ENCODE measurements around the gene SRSF11.

DNA sequence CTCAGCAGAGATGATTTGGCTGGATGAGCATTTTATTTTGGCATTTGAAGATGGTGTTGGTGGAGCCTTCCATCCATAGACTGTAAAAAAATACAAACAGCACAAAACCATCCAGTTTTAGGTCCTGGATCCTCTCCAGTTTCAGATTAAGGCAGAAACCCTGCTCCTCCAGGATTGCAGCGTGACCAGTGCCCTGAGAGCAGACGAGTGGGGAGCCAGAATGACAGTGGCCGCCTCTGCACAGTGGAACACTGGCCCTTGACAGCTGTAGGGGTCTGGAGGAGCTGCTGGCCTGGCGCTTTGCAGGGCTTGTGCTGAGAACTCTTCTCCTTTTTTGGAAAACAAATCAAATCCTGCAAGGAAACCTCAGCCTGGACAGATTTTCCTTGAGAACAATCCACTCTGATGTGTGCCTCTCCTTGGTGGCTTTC is 72.1 kb upstream of the GADD45A start:
- PRO-cap, result no peak
- RAMPAGE, long total RNA, 2 experiments, result no peak in any of the 2 experiments

- PRO-cap, result no peak
- RAMPAGE, long total RNA, 2 experiments, result no peak in any of the 2 experiments
These were observed 66.3 kb upstream of the GADD45A start for GRCh38 chr1:67618510-67619199.

DNA sequence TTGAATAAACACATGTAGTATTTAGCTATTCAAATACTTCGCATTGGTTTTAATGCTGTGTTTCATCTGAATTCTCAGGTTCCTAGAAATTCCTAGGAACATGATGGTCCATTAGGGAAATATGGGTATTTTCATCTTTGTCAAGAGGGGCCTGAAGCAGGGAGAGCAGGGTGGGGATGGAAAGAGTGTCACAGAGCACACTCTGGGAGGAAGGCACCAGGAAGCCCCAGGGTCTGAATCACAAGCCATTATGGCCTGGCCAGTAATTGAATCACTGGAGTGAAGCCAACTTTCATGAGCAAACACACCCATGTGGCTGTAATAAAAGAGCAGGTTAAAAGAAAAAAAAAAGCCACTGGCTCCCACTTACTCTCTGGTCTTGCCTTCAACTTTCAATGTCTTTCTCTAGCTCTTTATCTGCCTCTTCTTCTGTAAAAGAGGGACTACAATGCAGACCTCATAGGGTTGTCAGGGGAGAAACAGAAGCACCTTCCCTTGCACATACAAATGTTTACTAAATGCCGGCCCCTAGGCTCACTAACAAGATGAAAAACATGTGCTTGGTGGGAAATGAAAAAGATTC is 28.4 kb downstream of the GADD45A start:
- PRO-cap, result no peak
- RAMPAGE, long total RNA, 2 experiments, result no peak in any of the 2 experiments

- PRO-cap, result unidirectional peak, plus-strand start at chr1:67723920
- RAMPAGE, long total RNA, 2 experiments, result no peak in any of the 2 experiments
These were observed 38.6 kb downstream of the GADD45A start for GRCh38 chr1:67723472-67724133.

GRCh38 chr1:67753657-67754652 is 69.0 kb downstream of the GADD45A start:
- PRO-cap, result no peak
- RAMPAGE, long total RNA, 2 experiments, result no peak in any of the 2 experiments

GRCh38 chr1:67831748-67832680 is 1.3 kb downstream of the GNG12 start:
- PRO-cap, result bidirectional peak, plus-strand start at chr1:67832006, minus-strand start at chr1:67831921; bidirectional peak, plus-strand start at chr1:67832342, minus-strand start at chr1:67832135
- RAMPAGE, long total RNA, 2 experiments, result start-site peak on the plus strand in 2 of 2 experiments, at chr1:67832202-67832295 at its widest, 7 to 14 reads per replicate; start-site peak on the minus strand in 1 of 2 experiments, at chr1:67832093-67832137 at its widest, 16 reads per replicate

DNA sequence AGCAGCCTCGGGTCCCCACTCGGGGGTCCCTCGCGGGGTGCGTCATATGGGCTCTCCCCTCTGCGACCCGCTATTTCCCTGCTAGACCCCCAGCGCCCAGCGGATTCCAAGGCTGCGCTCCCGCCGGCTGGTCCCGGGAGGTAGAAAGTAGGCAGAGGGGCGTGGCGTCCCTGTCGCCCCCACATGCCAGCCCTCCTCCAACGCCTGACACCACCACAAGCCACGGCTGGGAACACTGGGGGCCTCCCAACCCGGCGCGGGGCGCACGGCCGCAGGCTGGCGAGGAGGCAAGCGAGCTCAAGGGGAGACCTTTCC is 629 bp downstream of the GNG12 start:
- PRO-cap, result bidirectional peak, plus-strand start at position 218 of the sequence, minus-strand start at position 135 of the sequence
- RAMPAGE, long total RNA, 2 experiments, result no peak in any of the 2 experiments

- PRO-cap, result no peak
- RAMPAGE, long total RNA, 2 experiments, result no peak in any of the 2 experiments
These were observed 7.2 kb upstream of the GNG12 start for GRCh38 chr1:67840352-67841018.

GRCh38 chr1:67847480-67847889 is 14.2 kb upstream of the GNG12 start:
- PRO-cap, result no peak
- RAMPAGE, long total RNA, 2 experiments, result no peak in any of the 2 experiments

- PRO-cap, result unidirectional peak, minus-strand start at chr1:68051717
- RAMPAGE, long total RNA, 2 experiments, result no peak in any of the 2 experiments
These were observed 1.2 kb upstream of the DIRAS3 start for GRCh38 chr1:68051560-68052023.

- PRO-cap, result no peak
- RAMPAGE, long total RNA, 2 experiments, result no peak in any of the 2 experiments
These were observed 88.7 kb downstream of the WLS start for GRCh38 chr1:68143601-68143949.

- PRO-cap, result no peak
- RAMPAGE, long total RNA, 2 experiments, result no peak in any of the 2 experiments
These were observed 86.6 kb downstream of the WLS start for GRCh38 chr1:68145625-68146300.

DNA sequence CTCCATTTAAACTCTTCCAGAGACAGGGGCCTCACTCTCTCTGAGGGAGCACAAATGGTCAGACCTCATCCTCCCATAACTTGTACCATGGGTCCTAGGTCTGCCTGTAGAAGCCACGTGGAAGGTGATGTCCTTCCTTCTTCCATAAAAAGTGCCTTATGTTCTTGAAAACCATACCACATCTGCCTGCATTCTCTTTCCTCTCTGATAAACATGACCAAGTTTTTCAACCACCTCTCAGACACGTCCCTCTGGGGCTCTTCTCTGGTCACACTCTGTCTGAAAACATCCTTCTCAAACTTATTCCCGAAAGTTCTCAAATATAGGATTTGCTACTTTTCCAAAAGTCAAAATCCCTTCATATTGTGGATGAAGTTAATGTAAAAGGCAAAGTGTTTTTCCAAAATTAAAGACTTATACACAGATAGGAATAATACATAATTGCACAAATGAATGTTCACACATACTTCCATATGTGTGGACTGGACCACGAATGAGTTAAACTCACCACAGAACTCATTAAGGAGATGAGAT is 72.8 kb downstream of the WLS start:
- PRO-cap, result no peak
- RAMPAGE, long total RNA, 2 experiments, result no peak in any of the 2 experiments

DNA sequence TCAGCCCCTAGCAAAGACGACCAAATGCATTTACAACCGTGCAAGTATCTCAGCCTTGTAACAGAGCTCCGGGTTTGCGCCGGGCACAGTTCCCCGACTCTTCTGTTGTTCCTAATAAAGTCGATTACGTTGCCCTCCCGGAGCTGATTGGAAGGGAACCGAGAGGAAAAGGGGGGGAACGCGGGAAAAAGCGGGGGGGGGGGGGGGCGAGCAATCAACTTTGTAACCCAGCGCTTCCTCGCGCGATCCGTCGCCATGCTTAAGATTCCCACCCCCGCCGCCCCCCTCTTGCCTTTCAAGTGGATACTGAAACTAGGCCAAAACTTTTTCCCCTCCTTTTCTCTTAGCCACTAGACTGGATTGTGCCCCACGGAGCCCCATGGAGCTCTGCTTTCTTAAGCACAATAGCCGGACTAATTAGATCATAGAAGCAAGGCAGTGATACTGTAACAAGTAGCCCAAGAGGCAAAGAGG is 620 bp downstream of the WLS start:
- PRO-cap, result bidirectional peak, plus-strand start at position 241 of the sequence, minus-strand start at position 104 of the sequence
- RAMPAGE, long total RNA, 2 experiments, result no peak in any of the 2 experiments

GRCh38 chr1:68621540-68621940 is 124.7 kb upstream of the DEPDC1 start:
- PRO-cap, result unidirectional peak, plus-strand start at chr1:68621767
- RAMPAGE, long total RNA, 2 experiments, result no peak in any of the 2 experiments

DNA sequence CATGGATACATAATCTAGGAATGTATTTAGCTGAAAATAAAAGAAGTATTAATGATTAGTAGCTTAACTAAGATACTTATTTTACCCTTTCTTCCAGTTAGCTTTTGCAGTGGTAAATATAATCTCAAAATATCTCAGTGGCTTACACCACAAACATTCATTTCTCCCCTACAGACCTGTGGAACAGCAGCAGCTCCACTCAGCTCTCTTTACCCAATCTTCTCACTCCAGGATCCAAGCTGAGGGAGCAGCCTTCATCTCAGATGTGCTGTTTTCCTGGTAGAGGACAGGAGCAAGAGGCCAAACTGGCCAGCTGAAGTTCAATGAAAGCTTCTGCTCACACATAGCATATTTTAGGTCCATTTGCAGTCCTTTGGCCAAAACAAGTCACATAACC is 14.4 kb downstream of the LRRC7 start:
- PRO-cap, result unidirectional peak, minus-strand start at position 209 of the sequence
- RAMPAGE, long total RNA, 2 experiments, result no peak in any of the 2 experiments

DNA sequence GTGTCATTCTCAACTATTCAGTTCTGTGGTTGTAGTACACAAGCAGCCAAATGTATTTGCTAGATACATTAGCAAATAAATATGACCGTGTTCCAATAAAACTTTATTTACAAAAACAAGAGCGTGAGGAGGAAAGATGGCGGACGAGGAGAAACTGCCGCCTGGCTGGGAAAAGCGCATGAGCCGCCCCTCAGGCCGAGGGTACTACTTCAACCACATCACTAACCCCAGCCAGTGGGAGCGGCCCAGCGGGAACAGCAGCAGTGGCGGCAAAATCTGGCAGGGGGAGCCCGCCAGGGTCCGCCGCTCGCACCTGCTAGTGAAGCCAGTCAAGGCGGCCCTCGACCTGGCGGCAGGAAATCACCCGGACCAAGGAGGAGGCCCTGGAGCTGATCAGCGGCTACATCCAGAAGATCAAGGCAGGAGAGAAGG is 286.1 kb downstream of the LRRC40 start:
- PRO-cap, result no peak
- RAMPAGE, long total RNA, 2 experiments, result no peak in any of the 2 experiments

- PRO-cap, result no peak
- RAMPAGE, long total RNA, 2 experiments, result no peak in any of the 2 experiments
These were observed 167.3 kb downstream of the LRRC40 start for GRCh38 chr1:70037952-70038557.

DNA sequence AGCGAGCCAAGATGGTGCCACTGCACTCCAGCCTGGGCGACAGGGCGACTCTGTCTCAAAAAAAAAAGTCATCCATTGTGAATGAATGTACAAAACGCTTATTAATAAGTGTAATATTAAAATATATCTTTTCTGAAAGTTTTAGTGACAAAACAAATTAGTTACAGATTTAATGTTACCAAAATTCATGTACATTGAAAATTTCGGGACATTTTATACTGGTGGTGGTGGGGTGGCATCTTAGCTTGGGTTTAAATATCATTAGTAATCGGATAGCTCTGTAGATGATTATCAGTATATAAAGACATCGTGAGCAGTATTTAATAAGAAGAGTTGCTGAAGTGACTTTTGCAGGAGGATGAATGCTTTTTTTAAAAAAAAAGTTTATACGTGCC is 392 bp upstream of the SRSF11 start:
- PRO-cap, result no peak
- RAMPAGE, long total RNA, 2 experiments, result no peak in any of the 2 experiments

GRCh38 chr1:70221186-70222435 is at the start of gene SRSF11:
Gene SRSF11, plus strand, starts transcription at chr1:70221380.
- PRO-cap, result bidirectional peak, plus-strand start at chr1:70221460, minus-strand start at chr1:70221305; unidirectional peak, plus-strand start at chr1:70221669; unidirectional peak, minus-strand start at chr1:70221946
- RAMPAGE, long total RNA, 2 experiments, result no peak in any of the 2 experiments